Peripheral blood mononuclear cell (primary cell): ENCODE results near the genes RAMP2, VPS25 and G6PC3.

DNA sequence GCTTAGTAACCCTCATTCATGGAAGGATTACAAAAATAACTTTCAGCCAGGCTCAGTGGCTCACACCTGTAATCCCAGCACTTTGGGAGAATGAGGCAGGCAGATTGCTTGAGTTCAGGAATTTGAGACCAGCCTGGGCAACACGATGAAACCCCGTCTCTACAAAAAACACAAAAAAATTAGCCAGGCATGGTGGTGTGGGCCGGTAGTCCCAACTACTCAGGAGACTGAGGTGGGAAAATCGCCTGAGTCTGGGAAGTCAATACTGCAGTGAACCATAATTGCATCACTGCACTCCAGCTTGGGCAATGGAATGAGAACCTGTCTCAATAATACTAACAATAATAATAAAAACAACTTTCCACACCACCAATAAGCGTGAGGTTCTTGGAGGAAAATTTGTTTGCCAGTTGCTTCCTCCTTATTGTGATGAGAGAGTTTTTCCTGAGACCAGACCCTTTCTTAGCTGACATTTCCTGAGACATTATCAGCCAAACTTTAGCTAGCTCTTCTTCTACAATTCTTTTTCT lies 3.4 kb upstream of the EZH1 start:
- PRO-cap, 8 experiments = no peak in any of the 8 experiments

GRCh38 chr17:42760560-42761827 lies at the start of gene RAMP2:
TSS of gene RAMP2 (plus strand) at chr17:42761227.
- PRO-cap, 8 experiments = no peak in any of the 8 experiments

- PRO-cap, 8 experiments = peak in 8 of 8 experiments; most common plus-strand start chr17:42773449 (in 8); most common minus-strand start chr17:42773376 (in 8)
Measured at GRCh38 chr17:42773084-42773642, at the start of gene VPS25. TSS of gene VPS25 (plus strand) at chr17:42773449.

DNA sequence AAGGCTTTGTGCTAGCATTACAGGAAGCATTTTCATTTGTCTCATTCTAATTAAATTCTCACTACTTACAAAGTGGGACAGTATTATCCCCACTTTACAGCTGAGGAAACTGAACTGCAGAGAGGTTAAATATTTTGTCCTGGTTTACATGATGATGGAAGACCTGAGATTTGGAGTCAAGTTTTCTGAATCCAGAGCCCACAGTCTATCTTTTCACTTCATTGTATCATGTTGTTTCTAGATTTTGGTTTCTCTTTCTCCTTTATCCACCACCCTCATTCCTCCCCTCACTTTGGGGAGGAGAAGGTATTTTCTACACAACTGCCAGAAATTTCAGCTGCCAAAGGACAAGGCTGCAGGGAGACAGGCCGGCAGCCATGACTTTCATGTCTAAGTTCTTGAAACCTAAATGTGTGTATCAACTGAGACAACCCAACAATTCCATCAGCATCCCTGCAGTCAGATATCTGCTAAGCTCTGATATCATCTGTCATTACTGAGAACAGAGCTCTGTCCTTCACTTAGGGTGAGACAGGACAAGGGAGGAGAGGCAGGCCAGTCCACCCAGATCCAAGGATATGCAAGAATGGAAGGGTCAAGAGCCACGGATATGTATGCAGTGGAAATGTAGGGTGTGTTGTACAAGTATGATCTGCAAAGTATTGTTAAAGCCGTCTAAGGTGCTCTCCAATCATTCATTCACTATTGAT lies 3.8 kb upstream of the RPL27 start:
- PRO-cap, 8 experiments = no peak in any of the 8 experiments

DNA sequence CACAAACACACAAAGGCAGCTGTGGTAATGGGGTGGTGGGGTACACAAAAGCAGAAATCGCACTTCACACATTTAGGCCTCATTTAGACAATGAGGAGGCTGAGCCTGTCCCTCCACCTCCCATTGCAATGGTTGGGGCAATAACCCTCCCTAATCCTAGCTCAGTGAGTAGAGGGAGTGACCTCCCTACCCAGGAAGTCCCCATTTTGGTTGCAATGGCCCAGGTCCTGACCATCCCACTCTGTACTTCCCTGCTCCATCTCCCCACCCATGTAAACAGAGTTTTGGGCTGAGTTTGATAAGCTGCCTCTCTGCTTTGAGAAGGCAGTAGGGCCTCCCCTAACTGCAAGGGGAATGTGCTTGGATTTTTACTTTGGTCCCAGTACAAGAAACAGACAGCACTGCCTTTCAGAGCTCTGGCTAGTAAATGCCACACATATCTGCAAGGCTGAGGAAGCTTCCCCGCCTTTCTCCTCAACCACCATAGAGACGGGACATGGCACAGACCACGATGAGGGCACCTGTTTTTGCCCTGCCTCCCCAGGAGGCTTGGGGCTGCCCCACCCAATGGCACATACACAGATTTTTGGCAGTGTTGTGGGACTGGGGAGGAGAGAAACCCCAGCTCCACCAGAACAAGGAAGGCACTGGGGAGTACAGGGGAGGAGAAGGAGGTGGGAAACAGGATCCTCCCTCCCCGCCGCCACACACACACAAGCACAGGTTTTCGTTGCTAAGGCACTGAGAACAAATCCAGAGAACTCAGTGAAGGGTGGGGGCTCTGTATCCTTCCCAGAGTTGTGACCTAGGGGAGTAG lies 7.3 kb downstream of the VAT1 start:
- PRO-cap, 8 experiments = no peak in any of the 8 experiments

DNA sequence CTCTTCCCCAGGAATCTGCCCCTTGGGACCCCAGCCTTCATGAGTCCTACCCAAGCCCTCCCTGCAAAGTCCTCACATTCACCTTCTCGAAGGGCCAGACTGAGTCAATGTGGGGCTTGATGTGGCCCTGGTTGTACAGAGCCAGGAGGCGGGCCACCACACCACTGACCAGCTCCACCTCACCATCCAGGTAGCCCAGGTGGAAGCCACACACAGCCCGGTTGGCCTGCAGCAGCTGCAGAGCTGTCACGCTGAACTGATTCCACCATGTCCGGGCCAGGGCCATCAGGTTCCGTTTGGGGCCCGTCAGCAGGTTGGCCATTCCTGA lies 6.0 kb downstream of the VAT1 start:
- PRO-cap, 8 experiments = no peak in any of the 8 experiments

GRCh38 chr17:43035992-43036627 lies 11.1 kb downstream of the RND2 start:
- PRO-cap, 8 experiments = no peak in any of the 8 experiments

- PRO-cap, 8 experiments = peak in 8 of 8 experiments; most common plus-strand start chr17:43361292 (in 6); most common minus-strand start chr17:43361347 (in 7)
Measured at GRCh38 chr17:43360734-43361536, 37.9 kb upstream of the ARL4D start.

- PRO-cap, 8 experiments = no peak in any of the 8 experiments
Measured at GRCh38 chr17:43384414-43385068, 14.3 kb upstream of the ARL4D start.

DNA sequence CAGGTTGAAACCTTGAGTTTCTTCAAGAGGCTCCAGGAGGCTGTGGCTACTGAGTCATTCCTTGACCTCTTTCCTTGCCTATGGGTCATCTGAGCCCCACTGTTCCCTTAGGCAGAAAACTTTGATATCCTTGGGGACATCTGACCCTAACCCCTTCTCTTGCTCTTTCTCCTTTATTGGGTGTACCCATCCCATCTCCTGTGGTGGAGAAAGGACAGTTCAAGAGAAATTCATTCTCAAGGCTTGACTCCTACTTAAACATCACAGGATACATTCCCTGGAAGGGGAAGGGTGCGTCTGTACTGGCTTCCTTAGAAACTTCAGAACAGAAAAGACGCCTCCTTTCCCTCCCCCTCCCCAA lies 12.6 kb downstream of the ARL4D start:
- PRO-cap, 8 experiments = peak in 1 of 8 experiments; most common plus-strand start position 278 of the sequence (in 1)

- PRO-cap, 8 experiments = no peak in any of the 8 experiments
Measured at GRCh38 chr17:43431683-43432300, 33.0 kb downstream of the ARL4D start.

- PRO-cap, 8 experiments = no peak in any of the 8 experiments
Measured at GRCh38 chr17:43524964-43525459, 21.1 kb downstream of the ETV4 start.

GRCh38 chr17:43634689-43635231 lies 27.0 kb downstream of the MEOX1 start:
- PRO-cap, 8 experiments = no peak in any of the 8 experiments

DNA sequence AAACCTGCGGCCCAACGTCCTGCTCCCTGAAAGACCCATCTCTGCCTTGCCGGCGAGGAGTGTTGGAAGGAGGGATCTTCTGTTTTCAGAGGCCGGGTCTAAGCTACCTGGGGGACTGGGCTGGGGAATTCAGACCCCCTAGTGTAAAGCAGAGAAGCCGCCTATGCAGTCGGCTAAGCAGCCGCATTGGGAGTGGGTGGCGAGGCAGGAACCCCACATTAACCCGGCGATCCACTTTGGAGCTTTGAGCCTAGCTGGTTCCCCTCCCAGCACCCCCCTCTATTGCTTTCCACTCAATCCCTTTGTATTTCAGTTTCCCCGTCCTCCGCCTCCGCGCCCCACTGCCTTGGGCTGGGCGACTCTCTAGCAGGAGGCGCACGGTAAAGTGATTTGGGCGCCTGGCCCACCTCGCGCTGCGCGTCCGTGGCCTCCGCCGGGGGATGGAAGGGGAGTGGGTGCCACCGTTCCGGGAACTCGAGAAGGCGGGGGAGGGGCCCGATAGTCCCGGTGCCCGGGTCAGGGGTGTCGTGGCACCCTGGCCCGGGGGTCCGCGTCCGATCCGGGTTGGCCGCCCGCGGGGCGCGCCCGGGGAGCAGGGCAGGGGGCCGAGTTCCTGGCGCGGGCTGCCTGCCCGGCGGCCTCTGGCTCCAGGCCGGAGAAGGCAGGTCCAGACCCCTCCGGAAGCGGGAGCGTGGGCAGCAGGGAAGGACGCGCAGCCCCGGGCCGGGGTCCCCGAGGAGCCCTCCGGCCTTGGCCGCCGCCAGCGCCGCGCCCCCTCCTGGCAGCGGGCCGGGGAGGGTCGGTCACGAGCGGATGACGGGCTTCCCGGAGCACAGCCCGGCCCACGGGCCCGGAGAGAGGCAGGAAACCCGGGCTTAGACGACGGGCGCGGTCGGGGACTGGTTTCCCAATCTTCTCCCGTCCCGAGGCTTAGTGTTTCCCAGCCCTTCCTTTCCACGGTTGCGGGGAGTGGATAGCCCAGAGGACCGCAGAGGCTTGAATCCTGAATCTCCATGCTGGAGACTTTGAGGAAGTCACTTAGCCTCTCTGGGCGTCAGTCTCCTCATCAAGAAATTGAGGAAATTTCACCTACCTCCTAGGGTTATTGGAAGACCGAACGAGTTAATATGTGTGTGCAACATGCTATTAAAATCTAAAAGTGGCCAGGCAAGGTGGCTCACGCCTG lies 15.8 kb downstream of the MEOX1 start:
- PRO-cap, 8 experiments = peak in 1 of 8 experiments; most common plus-strand start position 882 of the sequence (in 1); most common minus-strand start position 780 of the sequence (in 1)

- PRO-cap, 8 experiments = no peak in any of the 8 experiments
Measured at GRCh38 chr17:43664922-43665785, 3.4 kb upstream of the MEOX1 start.

DNA sequence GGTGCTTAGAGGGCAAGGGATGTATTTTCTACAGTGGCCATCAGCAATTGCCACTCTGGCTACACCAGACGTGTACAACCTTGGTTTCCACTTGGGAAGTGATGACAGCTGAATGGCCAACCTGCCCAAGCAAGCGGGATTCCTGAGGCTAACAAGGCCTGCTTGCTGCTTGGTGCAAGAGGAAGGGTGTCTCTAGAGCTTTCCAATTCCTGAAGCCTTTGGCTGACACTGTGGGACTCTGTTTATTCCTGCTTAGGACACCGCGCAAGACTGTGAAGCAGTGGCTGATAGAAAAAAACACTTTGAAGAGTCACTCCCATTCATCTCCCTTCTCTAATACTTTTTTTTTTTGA lies 2.2 kb downstream of the DUSP3 start:
- PRO-cap, 8 experiments = no peak in any of the 8 experiments

GRCh38 chr17:44007631-44007994 lies 3.2 kb downstream of the NAGS start:
- PRO-cap, 8 experiments = peak in 2 of 8 experiments; most common minus-strand start chr17:44007739 (in 2)

DNA sequence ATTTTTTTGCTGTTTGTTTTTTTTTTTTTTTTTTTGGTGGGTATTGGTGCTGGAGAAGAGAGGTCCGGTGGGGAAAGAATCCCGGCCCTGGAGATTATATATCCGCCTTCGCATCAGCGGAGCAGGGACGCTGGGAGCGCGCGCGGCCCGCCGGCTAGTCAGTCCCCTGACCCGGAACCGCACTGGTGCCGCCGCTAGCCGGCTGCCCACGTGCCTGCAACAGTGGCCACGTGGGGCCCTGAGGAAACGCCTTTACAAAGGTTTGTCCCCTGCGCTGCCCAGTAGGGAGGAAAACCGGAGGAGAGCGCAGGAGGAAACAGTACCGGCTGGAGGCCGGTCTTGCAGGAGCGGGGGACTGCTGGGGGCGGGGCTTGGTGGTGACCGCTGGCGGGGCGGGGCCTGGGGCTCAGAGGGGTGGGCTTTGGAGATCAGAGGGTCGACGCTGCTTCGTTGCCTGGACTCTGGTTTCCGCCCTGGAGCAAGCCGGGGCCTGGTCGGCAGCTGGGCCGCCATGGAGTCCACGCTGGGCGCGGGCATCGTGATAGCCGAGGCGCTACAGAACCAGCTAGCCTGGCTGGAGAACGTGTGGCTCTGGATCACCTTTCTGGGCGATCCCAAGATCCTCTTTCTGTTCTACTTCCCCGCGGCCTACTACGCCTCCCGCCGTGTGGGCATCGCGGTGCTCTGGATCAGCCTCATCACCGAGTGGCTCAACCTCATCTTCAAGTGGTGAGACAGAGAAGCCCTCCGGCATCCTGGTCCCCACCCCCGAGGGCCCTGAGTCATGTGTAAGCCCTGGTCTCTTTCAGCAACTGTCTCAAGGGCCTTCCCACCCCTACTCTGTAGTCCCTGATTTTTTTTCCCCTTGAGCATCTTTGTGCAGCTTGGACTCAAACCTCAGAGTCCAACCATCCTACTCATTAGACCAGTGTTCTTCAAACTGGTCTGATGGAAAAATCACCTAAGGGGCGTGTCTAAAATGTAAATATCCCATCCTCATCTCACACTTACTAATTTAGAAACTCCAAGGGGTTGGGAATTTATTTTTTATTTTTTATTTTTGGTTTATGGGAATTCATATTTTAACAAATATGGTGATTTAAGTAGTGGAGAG lies at the start of gene G6PC3:
G6PC3 (plus strand) TSS at position 281 of the 1,114 bp plus-strand sequence.
- PRO-cap, 8 experiments = peak in 8 of 8 experiments; most common plus-strand start position 281 of the sequence (in 7); most common minus-strand start position 184 of the sequence (in 8)

GRCh38 chr17:44074585-44075479 lies 4.3 kb downstream of the G6PC3 start:
- PRO-cap, 8 experiments = peak in 2 of 8 experiments; most common minus-strand start chr17:44075146 (in 1)

- PRO-cap, 8 experiments = no peak in any of the 8 experiments
Measured at GRCh38 chr17:44083221-44084029, 12.9 kb downstream of the G6PC3 start.